Heart (tissue), 3 donors: ENCODE measurements around a stretch of chr9.

DNA sequence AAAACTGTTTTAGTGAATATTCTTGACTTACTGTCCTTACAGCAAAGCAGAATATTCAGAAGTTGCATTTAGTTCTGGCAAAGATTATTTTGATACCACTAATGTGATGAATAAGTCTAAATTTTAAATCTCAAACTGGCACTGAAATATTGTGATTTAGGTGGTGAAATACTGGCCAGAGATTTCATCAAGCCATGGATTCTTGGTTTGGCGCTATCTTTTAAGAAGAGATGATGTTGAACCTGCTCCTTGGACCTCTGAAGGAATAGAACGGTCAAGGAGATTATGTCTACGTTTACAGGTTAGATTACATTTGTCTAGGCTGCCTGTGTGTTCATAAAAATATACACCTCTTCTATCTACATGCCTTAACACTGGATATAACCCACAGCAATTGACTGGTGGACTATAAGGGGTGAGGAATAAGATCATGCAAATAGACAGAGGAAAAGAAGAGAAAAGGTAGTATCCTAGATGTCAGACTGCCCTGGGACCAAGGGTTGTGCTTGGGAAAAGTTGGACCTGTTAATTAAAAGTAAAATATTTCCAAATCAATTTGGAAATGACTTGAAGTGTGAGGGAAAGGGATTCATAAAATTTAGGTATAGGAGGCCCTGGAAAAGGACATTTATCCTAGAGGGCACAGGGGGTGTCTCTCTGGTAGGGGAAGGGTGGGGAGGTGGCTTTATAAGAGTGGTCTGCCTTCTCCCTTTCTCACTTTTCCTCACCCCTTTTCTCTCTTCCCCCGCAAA, 85.0 kb downstream of the UHRF2 start:
- RAMPAGE, long total RNA, 2 experiments, result no peak in any of the 2 experiments

- RAMPAGE, long total RNA, 2 experiments, result no peak in any of the 2 experiments
These were observed 12.9 kb downstream of the GLDC start for GRCh38 chr9:6632579-6633063.

GRCh38 chr9:6890437-6890916, 132.7 kb downstream of the KDM4C start:
- RAMPAGE, long total RNA, 2 experiments, result no peak in any of the 2 experiments

DNA sequence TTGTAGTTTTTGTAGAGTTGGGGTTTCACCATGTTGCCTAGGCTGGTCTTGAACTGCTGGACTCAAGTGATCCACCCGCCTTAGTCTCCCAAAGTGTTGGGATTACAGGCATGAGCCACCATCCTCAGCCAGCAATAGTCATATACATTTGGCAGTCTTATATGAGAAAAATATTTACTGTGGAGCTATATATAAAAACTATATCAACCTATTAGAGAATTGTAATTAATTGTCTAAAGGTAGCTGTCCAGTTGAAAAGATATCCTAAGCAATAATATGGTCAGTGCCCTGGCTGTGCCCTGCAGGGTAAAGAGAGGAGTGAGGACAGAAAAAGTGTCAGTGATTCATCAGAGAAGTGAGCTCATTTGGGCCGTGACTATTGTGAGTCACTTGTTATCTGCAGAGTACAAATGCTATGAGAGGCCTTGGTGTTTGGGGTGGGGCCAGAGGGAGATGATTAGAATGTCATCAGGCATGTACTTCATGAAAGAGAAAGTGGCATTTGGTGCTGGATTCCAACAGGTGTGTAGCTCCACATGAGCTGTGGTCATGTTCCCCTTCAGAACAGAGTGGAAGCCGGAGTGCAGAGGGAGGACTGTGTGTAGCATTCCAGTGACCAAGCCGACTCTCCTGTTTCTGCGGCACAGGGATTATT, 174.0 kb downstream of the KDM4C start:
- RAMPAGE, long total RNA, 2 experiments, result no peak in any of the 2 experiments

DNA sequence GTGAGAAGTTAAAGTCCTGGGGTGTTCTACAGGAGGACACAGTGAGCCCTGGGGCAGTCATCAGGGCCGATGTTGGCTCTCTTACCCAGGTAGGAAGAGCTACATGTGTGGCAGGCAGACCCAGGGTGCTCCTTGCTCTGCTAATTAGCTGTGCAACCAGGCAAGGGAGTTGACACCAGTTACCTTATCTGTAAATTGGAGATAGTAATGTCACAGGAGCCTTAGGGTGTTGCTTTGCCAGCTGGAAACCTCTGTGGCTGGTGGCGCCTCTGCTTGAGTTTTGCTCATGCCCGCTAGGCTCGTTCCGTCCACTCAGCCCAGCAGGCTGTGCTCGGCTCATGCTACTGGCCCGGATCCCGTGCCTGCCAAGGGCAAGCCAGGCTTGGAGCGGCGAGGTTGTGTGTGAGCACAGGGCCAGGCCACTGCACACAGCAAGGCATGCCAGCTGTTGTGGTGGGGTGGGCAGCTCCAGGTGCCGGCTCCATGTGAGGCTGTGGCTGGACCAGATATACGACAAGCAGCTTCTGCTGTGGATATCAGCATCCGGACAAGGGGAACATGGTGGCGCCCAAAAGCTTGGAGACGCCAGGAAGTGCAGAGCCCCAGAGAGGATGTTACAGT, 390.0 kb downstream of the KDM4C start:
- RAMPAGE, long total RNA, 2 experiments, result no peak in any of the 2 experiments

GRCh38 chr9:7739807-7740179, 59.8 kb downstream of the DMAC1 start:
- RAMPAGE, long total RNA, 2 experiments, result no peak in any of the 2 experiments

DNA sequence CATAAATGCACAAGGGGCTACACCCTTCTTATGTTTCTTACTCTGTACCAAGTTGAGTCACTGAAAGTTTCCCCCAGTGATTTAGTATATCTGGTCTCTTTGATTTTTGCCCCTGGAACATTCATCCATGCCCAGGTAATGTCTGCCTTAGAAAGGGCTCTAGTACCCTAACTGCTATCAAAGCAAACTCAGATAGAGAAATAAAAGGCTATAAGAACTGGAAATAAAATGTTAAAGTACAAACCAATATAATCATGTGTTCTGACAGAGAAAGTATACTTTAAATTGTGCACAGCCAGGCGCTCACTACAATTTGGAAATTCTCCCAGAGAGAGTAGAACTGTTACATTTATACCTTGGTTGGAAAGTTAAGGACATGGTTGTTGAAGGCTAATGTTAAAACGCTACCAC, 1022.6 kb upstream of the DMAC1 start:
- RAMPAGE, long total RNA, 2 experiments, result no peak in any of the 2 experiments

DNA sequence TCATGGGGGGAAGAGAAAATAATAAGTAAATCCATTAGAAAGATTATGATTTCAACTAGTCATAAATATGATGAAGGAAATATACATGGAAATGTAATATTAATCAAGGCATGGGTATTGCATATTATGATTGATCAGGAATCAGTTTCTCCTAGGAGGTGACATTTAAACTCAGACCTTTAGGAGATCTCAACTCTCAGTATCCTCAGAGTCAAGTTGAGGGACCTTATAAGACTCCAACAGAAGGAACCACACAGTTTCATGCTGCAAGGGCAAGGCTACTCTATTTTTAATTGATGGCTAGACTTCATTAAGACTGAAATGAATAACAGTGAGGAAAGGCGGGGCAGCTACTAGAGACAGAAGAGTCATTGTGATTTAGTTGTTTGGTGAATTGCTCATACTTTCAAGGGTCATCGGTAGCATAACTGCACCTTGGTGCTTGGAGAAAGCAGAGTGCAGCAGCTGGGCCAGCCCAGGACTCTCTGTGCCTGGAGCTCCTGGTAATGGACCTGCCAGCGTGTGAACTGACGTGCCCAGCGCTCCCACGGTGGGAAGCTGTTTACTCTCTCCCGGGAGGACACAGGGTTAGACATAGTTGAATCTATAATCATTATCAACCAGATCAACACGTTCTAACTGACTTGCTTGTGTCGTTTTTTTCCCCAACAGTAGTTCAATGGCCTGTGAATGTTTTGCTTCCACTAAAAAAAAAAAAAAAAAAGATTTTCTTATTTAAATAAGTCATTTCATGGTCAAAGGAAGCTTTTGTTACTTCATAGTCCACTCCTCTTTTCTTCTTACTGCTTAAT, 42.8 kb downstream of the LURAP1L start:
- RAMPAGE, long total RNA, 2 experiments, result no peak in any of the 2 experiments

GRCh38 chr9:13527594-13527970, 248.1 kb upstream of the MPDZ start:
- RAMPAGE, long total RNA, 2 experiments, result no peak in any of the 2 experiments

DNA sequence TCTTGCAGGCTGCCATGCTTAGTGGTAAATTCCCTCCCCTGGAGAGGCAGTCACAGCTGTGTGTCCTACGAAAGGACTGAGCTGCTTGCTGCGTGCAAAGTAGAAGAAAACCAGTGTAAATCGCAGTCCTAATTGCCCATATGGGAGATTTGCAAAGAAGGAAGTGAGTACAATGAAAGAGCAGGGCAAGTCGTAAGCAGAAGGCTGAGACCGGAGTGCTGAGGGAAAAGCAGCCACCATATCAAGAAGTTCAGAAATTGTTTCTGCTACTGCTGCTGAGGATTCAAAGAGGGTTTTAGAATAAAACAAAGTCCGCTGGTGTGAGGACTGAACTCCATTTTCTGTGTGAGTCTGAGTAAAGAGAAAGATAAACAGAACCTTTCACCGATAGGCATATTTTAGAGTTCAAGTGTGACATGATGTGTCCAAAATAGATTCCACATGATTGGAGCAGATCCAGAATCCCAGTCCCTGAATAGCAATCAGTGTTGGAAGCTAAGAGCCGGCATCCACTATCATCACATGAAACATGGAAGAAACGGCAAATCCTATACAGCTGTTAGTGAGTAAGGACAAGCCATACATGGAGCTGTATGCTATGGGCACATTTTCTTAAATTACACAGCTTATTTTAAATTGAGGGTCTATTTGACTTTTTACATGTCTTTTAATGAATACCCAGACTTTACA, 508.0 kb upstream of the MPDZ start:
- RAMPAGE, long total RNA, 2 experiments, result no peak in any of the 2 experiments

- RAMPAGE, long total RNA, 2 experiments, result no peak in any of the 2 experiments
These were observed 226.9 kb downstream of the NFIB start for GRCh38 chr9:14086867-14087599.

DNA sequence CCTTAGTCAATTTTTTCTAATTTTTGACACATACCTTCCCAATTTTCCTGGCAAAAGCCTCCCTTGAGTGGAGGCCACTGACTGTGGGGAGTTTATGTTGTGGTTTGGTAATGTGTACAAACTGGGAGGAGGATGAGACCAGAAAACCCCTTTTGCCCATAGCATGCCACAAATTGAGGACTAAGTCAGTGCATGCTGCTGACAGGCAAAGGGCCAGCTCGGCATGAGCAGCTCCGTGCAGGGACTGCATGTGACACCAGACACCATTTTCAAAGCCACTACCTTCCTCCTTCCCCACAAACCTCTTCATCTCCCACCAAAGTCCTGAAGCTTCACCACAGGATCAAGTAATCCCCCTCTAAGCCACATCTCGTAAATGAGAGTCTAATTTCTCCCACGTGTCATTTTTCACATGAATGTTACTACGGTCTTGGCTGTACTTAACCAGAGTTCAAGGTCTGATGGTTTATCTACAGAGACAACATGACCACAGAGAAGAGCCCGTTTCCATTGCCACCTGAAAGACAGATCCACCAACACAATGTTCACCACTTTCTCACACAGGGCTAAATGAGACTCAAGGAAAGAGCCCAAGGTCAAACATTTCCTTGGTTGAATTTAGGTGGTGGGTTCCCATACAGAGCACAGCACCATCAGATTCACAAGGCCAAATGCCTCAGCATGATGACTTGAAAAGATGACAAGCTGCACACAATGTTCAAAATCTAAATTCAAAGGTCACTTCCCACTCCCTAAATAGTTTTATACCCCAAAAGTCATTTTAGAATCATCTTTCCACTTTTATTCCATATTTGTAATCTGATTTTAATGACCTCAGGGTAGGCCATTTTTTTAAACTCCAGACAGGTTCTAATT, 106.4 kb downstream of the NFIB start:
- RAMPAGE, long total RNA, 2 experiments, result no peak in any of the 2 experiments

GRCh38 chr9:14321503-14322013, 7.6 kb upstream of the NFIB start:
- RAMPAGE, long total RNA, 2 experiments, result no peak in any of the 2 experiments

GRCh38 chr9:14344788-14345247, 30.9 kb upstream of the NFIB start:
- RAMPAGE, long total RNA, 2 experiments, result no peak in any of the 2 experiments

GRCh38 chr9:14400688-14400981, 86.7 kb upstream of the NFIB start:
- RAMPAGE, long total RNA, 2 experiments, result no peak in any of the 2 experiments

- RAMPAGE, long total RNA, 2 experiments, result no peak in any of the 2 experiments
These were observed 123.6 kb upstream of the NFIB start for GRCh38 chr9:14437375-14438202.

DNA sequence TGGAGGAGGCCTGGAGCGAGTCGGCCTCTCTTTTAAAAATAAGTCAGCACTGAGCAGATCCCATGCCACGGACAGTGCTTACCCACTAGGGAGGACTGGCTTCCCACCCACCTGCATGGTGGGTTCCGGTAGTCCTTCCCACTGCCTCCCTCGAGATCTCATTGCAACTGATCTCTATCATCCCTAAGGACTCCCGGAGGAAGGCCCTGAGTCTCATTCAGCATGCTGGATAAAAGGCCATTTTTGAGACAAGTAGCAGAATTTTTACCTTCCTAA, 155.9 kb downstream of the ZDHHC21 start:
- RAMPAGE, long total RNA, 2 experiments, result no peak in any of the 2 experiments

DNA sequence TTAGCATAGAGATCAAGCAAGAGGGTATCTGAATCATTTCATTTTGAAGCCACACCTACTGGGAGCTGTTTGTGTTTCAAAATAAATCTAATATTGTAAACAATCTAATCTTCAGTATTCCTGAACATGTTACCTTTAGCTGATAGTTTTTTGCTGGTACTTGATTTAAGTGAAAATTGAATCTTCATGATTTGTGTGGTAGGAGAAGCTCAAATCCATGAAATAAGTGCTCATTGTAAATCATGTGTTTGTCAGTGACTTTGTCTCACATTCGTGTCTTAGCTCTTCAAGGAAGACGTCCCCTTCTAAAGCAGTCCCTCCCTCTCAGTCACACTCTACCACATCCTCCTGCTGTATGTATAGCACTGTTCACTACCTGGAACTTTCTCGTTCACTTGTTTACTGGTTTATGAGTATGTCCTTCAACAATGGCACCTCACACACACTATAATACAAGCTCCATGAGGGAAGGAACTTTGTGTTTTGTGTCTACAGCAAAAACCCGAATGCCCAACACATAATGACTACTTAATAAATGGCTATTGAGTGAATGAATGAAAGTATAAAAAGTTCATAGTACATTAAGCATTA, 3.4 kb upstream of the TTC39B start:
- RAMPAGE, long total RNA, 2 experiments, result no peak in any of the 2 experiments

DNA sequence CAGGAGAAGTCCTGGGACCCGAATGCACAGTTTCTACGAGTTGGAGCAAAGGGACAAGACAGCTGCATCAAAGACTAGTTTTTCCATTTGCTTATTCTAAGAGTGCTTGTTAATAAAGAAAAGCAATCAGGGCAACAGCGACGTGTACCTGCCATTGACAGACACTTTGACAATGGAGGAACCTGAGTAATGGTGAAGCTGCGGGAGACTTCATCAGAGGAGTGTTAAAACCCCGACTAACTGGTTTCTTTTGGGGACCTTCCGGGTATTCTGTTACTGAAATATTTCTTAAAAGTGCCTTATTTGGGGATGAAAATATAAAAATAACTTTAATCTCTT, 651 bp downstream of the SNAPC3 start:
- RAMPAGE, long total RNA, 2 experiments, result no peak in any of the 2 experiments

DNA sequence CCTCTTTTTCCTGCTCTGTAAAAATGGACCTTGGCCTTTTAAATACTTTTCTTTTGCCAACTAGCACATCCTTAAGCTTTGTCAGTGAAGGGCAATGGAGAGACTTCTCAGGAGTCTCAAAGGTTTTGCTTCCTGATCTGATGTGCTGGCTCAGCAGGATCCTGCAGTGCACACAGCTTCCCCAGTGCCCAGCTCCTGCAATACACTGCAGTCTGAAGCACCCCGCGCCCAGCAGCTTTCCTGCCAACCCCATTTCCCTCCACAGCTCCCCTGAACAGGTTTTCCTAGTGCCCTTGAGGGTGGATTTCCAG, 8.2 kb downstream of the SNAPC3 start:
- RAMPAGE, long total RNA, 2 experiments, result no peak in any of the 2 experiments